Temporal lobe (tissue), 2 donors: ENCODE data around the gene ANO1.

DNA sequence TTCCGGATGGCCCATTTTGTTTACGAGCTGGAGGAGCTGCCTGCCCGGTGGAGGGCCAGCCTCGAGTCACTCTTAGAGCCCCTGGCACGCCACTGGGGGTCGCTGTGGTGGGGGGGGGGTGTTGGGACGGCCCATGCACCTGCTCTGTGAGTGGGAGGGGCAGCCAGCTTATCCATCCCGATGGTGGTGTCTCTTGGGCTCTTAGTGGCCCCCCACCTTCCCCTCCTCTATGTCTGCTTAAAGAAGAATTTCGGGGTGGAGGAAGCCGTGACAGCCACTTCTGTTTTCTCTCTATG, 24.6 kb downstream of the MRGPRD start:
- RAMPAGE, long total RNA = no peak

- RAMPAGE, long total RNA = no peak
Observed at GRCh38 chr11:69018198-69018624, 5.2 kb upstream of the MRGPRF start.

- RAMPAGE, long total RNA = no peak
Observed at GRCh38 chr11:69022178-69022718, 9.2 kb upstream of the MRGPRF start.

GRCh38 chr11:69079042-69079747, 30.5 kb downstream of the TPCN2 start:
- RAMPAGE, long total RNA = no peak

DNA sequence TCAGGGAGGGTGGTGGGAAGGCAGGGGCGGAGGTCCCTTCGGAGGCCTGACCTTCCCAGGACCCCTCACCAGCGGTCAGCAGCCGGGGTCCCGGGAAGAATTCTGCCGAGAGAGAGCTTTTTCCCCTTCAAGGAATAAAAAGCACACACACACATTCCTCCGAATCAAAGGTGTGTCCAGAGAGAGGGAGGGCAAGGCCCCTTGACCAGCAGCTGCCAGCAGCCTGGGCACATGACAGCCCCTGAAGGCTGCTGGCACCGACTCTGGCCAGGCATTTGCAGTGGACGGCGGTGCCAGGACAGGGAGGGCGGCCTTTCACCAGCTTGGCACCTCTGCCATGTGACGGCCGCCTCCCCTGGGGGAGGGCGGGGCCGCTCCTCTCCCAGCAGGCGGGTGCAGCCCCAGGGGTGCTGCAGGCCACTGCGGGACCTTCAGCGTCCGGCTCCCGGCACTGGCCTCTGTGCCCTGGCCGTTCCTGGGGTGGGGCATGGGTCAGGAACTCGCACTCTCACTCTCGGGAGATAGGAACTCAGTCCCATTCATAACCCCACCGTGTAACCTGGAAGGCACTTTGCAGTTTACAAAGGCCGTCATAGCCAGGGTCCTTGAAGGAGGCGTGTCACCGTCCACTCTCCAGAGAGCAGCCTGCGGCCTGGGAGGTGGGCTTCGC, 40.1 kb upstream of the SMIM38 start:
- RAMPAGE, long total RNA = no peak

GRCh38 chr11:69123510-69124054, 32.2 kb upstream of the SMIM38 start:
- RAMPAGE, long total RNA = no peak

GRCh38 chr11:69234032-69234382, 59.9 kb upstream of the MYEOV start:
- RAMPAGE, long total RNA = no peak

DNA sequence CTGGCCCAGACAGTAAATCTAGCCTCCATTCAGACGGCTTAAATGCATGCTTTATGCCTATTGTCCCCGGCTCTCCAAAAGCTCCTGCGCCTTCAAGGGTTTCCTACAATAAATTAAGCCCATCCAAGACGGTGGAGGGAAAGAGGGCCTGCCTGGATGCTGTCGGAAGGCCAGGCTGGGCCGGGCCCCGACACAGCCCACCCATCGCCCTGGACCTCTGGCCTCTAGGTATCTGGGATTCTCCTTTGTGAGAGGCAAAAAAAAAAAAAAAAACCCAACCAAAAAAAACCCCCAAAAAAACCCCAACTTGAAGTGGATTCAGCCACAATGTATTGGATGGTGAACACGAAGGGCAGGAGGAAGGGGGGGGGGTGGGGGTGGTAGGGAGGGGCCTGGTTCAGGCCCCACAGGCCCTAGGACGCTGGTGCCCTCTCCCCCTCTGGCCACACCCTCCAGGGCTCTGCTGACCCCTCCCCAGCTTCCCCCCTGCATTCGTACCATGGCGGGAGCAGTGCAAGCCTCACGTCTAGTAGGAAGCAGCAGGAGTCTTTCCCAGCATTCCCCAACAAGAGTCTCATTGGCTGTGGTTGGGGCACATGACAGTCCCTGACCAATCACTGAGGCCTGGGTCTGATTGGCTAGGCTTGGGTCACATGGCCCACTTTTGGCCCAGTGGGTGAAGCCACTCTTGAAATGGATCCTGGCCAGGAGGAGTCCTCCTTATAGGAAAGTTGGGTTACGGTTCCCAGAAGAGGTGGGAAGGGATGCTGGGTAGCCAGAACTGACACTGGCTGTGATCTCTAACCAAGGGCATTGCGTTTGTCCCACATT, 59.4 kb upstream of the MYEOV start:
- RAMPAGE, long total RNA = no peak

DNA sequence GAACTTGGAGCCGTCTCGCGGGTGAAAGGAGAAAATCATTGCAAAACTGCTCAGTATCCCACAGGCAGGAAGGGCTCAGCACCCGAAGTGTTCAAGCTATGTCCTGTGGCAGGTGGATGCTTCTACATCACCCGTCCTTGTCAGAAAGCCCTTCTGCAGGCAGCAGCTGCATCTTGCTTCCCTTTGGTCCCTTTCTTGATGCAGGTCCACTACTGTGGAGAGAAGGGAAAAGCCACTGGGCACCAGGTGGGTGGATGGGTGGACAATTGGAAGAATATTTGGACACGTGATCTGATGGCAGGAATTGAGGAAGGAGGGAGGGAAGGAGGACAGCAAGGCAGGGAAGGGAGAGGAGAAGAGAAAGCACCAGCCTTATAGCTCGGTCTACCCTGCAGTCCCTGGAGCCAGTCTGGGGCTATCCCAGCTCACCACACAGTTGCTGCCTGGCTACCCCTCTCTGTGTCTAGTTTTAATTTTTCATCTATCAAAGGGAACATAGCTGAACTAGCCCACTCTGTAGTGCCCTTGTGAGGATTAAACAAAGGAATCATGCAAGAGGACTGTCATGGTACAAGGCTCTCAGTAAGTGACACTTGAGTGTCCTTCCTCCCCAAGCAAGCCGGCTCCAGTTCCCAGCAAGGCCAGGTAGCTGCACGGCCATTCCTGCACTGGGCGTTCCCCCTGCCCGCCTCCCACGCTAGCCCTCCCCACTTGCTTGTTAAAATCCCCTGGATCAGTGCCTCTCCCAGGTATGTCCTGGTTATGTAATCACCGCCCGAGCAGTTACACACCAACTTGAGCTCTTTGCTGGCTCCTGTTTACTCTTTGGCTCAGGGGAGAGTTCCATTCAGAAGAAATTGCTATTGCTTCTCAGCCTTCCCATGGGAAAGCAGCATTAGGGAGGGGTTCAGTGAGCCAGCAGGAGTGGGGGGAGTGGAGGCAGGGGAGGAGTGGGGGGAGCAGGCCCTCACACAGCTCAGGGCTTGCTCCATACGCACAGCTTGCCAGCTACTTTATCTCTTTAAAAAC, 19.6 kb upstream of the MYEOV start:
- RAMPAGE, long total RNA = no peak

- RAMPAGE, long total RNA = no peak
Observed at GRCh38 chr11:69381995-69382710, 88.2 kb downstream of the MYEOV start.

DNA sequence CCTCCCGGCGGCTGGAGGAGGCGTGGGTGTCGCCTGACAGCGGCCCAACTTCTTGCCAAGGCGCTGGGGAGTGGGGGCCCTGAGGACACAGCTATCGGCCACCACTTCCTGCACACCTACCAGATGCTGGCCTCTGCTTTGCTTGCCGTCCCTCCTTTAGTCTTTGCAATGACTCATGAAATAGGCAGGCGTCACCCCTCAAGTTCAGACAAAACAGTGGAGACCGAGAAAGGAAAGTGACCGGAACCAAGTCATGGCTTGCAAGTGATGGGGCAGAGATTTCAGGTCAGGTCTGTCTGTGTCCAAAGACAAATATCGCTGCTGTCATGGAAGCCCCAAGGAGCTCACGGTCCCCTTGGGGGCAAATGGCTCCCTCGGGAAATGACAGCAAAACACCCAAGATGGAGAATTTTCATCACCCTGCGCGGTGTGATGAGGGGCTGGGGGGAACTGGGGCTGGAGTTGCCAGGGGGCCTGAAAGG, 116.3 kb upstream of the CCND1 start:
- RAMPAGE, long total RNA = no peak

GRCh38 chr11:69647395-69647959, 6.5 kb downstream of the CCND1 start:
- RAMPAGE, long total RNA = no peak

DNA sequence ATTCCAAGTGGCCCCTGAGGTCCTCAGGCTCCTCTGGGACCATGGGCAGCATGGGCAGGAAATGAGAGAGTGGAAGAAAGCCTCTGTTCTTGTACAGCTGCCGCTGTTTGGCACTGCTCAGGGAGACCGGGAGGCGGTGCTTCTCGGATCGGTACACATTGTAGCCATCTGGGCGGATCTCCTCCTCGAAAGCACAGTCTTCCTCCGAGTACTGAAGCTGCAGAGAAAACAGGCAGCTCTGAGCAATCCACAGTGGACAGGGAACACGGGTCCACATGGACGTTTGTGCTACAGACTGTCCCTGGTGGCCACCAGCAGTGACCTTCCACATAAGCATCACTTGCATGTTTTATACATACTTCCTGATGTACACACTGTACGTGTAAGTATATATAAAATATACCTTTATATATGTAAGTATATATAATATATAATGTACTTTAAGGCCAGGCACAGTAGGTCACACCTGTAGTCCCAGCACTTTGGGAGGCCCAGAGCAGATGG, 4.4 kb downstream of the FGF19 start:
- RAMPAGE, long total RNA = no peak

GRCh38 chr11:69704532-69705034, 761 bp upstream of the FGF19 start:
- RAMPAGE, long total RNA = no peak

- RAMPAGE, long total RNA = no peak
Observed at GRCh38 chr11:69948139-69949305, 129.3 kb upstream of the FGF3 start.

GRCh38 chr11:69974463-69975021, 103.6 kb upstream of the ANO1 start:
- RAMPAGE, long total RNA = no peak

GRCh38 chr11:70021605-70022269, 56.4 kb upstream of the ANO1 start:
- RAMPAGE, long total RNA = no peak

DNA sequence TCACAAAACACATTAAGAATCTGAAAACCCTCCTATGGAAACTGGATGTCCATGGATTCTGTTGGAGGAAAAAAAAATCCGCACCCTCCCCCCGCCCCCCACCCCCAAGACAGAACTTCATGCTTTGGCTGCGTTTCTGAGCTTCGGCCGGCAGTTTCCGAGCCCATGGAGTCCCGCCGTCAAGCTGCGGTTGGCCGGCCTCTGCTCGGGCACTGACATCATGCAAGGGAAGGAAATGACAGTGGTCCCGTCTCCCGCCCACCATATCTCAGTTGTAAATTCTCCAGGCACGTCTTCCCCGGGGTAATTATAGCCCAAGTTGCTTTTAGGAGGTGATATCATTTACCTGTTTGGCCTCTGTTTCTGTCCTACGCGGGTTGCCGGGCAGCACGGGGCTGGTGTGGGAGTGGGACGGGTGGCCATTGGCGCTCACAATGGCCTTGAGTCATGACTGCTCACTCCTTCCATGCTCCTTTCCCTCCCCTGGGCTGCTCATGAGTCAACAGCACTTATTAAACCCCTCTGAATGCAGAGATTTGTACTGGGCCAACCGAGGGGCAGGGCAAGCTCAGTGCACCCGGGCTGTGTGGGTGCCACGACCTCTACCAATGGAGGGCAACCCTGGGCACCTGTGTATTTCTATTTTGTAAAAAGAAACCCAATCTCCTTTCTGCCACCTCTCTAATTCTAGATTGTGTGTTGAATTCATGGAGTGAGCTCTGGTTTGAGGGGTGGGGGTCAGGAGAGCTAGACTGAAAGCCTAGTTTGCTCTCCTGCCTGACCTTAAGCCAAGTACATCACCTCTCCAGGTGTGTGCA, 4.2 kb upstream of the ANO1 start:
- RAMPAGE, long total RNA = no peak

DNA sequence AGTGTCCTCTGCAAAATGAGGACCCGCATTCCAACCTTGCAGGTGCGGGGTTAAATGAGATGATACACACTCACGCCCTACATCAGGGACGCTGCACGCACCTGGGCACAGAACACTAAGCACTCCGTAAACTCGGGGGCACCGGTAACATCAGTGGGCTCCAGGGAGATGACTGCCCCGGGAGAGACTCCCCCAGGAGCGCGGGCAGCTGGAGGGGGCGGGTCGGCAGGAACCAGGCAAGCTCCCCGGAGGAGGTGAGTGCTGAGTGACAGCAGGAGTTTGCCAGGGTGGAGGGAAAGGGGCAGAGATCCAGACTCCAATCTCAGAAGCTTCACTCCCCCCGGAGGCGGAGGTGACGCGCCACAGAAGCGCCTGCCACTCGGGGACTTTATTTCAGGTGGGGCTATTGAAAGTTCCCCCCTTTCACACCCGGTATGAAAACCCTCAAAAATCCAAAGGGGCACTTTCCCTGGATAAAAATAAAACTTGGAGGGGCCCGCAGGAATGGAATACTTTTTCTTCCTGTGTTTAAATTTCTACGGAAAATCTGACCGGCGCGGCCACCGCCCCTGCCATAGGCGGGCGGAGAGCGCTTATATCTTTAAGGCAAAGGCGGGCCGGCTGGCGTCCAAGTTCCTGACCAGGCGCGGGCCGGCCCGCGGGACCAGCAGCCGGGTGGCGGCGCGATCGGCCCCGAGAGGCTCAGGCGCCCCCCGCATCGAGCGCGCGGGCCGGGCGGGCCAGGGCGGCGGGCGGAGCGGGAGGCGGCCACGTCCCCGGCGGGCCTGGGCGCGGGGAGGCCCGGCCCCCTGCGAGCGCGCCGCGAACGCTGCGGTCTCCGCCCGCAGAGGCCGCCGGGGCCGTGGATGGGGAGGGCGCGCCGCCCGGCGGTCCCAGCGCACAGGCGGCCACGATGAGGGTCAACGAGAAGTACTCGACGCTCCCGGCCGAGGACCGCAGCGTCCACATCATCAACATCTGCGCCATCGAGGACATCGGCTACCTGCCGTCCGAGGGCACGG, at the start of gene ANO1:
Gene ANO1 (plus strand): TSS at position 624 of the 1,022 bp plus-strand sequence.
- RAMPAGE, long total RNA = no peak

DNA sequence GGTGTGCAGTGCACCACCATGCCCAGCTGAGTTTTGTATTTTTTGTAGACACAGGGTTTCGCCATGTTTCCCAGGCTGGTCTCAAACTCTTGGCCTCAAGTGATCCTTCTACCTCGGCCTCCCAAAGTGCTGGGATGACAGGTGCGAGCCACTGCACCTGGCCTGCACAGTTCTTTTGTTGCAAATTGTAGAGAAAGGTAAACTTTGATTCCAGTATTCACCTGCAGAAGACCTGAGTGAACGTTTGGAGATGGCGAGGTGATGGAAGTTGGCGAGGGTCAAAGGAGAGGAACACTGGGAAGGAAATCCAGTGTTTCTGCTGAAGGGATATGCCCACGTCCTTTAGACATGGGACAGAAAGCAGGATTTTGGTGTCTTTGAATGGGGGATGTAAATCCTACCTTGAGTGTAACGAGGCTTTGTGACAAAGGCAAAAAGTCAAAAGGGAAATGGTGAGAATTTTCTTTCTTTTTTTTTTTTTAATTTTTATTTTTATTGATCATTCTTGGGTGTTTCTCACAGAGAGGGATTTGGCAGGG, 23.7 kb downstream of the PPFIA1 start:
- RAMPAGE, long total RNA = no peak